Colon Carcinoma Metastatic in the Brain (tissue), 2 donors: ENCODE measurements around a stretch of chr14.

DNA sequence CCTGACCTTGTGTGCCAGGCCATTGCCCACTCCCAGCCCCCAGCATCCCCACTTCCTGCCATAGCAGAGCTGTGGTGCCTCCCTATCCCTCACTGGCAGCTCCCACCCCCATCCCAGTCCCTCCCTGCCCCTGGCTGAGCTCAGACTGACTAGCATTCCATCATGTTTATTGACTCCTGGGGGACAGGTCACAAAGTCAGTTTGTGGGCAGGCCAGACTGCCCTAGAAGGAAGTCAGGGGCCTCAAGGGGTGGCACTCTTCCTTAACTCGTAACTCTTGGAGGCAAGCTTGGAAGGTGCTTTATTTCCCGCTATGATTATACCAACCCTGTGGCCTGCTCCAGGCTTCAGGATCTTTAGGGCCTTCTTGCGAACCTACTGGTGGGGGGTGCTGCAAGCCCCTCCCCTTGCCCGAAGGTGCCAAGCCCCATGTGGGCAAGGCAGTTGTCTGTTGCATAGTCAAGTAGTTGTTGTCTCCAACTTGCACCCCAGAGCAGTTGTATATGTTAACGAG, 1.1 kb upstream of the ADCY4 start:
- PRO-cap, 2 experiments = no peak in any of the 2 experiments

DNA sequence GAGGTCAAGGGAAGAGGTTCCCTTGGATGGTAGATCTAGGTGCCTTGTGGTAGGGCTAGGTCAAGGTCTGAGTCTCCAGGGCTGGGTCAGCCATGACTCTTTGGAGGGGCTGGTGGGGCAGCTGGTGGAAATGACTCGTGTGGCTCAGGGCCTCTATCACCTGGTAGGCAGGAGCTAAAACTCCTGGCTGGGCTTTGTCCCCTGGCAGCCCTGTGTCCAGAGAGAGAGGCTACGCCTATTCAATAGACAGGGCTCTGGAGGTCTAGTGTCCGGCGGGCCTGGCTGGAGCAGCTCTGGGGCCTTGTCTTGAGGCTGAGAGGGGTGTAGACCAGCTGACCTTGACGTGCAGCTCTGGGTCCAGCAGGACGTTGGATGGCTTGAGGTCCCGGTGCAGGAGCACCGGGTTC, 1.1 kb downstream of the RIPK3 start:
- PRO-cap, 2 experiments = no peak in any of the 2 experiments

GRCh38 chr14:24372364-24373108, 4.6 kb downstream of the NFATC4 start:
- PRO-cap, 2 experiments = no peak in any of the 2 experiments

DNA sequence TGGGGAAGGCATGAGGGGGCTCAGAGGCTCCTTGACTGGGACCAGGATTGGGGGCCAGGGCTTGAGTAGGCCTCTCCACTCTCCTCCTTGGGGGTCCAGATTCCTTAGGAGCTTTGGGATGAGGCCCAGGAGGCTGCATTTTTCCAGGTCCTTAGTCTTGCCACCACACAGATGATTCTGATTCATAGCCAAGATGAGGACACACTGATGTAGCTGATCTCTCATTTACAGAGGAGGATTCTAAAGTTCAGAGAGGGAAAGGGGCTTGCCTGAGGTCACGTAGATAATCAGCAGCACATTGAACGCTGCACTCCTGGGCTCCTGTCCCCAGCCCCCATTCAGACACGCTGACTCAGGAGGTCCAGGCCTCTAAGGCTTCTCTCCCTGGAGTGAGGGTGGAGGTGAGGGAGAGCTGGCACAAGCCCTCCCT, 10.2 kb downstream of the NFATC4 start:
- PRO-cap, 2 experiments = no peak in any of the 2 experiments

- PRO-cap, 2 experiments = no peak in any of the 2 experiments
Measured at GRCh38 chr14:24431271-24432404, 1.9 kb downstream of the KHNYN start.

- PRO-cap, 2 experiments = no peak in any of the 2 experiments
Measured at GRCh38 chr14:24813495-24814162, 179.6 kb upstream of the GZMB start.

DNA sequence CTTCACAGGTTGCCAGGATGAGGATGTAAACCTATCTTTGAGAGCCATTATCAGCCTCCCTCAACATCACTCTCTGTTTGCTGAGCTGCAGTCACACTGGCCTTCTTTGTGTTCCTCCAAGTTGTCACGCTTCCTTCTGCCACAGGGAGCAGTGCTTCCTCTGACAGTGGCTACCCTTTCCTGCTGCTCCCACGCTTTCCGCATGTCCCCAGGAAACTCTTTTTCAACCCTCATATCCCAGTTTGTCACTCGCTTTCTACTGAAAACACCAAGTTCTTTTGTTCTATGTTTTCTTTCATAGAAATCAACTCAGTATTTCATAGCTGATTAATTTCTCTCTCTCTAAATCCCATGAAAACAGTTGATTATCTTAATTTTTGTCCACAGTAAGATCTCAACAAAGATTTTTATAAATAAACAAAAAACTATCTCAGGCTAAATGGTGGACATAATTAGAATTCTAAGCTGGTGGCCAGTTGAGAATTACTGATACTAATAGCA, 96.6 kb downstream of the STXBP6 start:
- PRO-cap, 2 experiments = peak in 1 of 2 experiments; most common minus-strand start position 220 of the sequence (in 1)

GRCh38 chr14:25032292-25032777, 17.6 kb downstream of the STXBP6 start:
- PRO-cap, 2 experiments = no peak in any of the 2 experiments

DNA sequence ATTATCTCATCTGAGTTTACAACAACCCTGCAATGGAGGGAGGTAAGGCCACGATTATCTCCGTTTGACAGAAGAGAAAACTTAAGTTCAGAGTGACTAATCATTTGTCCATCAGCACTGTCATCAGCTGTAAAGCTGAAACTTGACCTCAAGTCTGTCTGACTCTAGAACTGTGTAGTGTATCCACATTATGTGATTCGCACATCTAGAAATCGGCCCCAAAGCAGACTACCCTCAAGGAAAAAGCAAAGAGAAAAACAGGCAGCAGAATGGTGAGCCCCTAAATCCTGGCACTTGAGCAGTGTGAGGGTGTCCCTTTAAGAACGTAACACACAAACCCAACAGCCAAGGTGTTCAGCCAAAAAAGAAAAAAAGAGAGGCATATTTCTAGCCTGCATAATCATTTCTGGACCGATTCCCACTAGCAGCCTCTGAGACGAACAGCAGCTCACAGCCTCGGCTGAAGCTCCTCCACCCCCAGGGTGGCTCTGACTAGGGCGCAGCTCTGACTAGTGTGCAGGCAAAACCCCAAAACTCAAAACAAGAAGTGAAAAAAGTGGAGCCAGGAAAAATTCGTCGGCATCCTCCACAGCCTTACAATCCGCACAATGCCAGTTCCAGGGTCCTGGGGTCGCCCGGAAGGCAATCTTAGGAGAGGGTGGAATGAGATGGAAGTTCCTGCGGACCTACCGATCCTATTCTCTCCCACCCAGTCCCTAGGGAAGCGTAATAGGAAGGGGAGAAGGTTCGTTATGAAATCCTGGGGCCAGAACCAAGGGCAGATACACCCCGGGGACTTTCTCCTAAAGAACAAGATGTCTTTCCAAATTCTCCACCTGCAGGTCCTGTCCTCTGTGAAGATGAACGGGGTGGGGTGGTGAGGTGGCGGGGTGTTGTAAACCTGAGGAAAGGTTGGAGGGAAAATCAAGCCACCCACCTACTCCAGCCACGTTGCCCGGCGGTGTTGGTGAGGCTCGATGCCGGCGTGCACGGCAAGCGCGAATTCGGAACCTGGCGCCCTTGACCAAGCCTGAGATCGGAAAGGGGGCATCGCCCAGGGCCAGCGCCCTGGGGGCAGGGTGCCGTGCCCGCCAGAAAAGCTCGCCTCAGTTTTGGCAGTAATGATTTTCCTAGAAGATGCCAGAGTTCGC, 1.3 kb downstream of the STXBP6 start:
- PRO-cap, 2 experiments = no peak in any of the 2 experiments

- PRO-cap, 2 experiments = no peak in any of the 2 experiments
Measured at GRCh38 chr14:25111006-25111746, 61.2 kb upstream of the STXBP6 start.

DNA sequence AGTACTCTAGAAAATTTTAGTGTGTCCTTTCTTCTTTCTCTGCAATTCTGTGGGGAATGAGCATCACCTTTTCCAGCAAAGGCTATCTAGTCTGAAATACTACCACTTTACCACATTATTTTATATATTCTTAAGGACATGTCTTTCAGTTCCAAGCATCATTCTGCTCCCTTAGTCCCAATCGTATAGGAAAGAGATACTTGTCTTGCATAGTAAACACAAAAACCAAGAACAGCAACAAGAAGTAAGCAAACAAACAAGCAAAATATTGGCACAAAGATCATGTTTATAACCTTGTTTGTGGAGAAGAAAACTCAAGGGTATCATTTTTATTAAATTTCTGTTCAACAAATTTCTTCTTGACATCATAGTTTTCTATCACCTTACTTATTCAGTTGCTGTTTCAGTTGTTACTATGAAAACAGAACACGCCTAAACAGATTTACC, 260.5 kb downstream of the NOVA1 start:
- PRO-cap, 2 experiments = no peak in any of the 2 experiments

DNA sequence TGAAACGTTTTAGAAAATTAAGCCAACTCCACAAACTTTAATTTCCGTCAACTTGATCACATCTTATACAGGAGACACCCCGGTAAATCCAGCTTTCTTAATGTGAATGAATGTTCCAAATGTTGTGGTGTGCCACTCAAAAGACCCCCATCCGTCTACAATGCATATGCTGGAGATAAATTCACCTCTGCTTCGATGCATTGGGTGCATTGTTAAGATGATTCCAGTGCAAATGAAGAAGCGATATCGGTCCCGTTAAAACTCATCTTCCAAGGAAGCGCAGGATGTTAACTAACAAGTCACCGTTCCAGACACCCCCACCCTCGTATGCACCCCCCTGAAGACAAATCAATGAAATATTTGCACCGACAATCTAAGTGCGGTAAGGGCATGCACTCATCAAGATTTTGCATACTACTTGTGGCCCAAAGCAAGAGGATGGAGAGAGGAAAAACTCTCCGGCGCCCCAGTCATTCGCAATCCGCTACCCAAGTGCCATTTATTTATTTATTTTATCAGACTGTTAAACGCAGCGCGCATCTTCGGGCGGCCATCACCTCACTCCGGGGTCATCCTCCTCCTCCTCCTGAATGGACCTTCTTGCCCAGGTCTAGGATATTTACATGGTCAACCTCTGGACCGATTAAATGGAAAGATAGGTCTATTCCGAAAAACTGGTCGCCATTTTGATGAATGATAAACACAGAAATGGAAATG, 1.3 kb downstream of the NOVA1 start:
- PRO-cap, 2 experiments = no peak in any of the 2 experiments

DNA sequence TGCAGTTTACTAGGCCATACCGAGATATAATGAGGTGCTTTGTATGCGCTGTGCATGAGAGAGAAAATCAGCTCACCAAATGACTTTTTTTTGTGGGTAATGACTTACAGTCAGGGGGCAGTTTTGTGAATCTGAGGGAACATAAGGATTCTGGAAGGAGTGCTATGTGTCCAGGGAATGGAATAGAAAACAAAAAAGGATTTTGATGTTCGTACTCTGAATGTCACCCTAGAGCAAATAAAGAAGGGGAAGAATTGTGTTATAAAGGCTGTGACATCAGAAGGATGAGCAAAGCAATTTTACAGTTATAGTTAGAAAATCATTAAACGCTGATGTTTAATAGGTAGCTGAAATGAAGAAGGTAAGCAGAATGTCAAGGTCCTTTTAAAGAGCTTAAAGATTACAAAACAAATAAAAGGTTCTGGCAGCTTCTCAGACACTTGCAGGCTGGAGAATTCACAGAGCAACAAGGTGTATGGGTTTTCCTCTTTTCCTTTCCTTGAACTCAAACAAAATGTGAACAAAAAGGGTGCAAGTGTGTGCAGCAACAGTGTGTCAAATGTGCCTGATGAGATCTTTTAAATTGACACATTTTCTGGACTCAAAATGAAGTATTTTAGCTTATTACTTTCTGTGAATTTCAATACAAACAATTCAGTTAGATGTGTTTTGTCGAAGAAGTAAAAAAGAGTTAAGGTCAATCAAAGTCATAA, 247.6 kb upstream of the NOVA1 start:
- PRO-cap, 2 experiments = no peak in any of the 2 experiments

DNA sequence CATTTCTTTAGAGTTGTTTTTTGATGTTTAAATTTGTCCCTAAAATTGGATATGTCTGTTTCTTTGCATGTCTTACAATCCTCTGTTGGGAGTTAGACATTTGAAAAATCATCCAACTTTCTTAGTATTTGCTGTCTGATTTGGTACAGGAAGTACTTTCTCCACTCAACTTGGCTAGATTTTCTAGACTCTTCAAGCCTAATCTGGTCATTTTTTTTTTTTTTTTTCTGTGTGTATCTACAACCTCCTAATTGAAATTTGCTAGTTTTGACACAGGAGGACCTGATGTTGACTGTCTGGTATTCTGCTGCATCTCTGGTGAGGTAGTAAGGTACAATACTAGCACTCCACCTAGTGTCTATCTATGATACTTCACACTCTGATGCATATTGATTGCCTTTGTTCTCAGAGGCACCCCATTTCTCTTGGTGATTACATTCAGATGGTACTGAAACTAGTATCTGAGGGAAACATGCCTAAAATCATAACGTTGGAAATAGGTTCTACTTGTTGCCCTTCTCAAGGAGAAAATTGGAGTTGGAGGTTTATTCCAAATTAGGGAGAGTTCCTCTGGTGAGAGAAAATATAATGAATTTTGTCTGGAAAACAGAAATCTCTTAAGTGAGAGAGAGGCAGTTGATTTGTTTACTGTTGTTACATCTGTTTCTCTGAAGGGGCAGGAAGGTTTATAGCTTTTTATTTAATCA, 930.5 kb upstream of the NOVA1 start:
- PRO-cap, 2 experiments = no peak in any of the 2 experiments

- PRO-cap, 2 experiments = no peak in any of the 2 experiments
Measured at GRCh38 chr14:29345788-29346194, 579.2 kb downstream of the FOXG1 start.

DNA sequence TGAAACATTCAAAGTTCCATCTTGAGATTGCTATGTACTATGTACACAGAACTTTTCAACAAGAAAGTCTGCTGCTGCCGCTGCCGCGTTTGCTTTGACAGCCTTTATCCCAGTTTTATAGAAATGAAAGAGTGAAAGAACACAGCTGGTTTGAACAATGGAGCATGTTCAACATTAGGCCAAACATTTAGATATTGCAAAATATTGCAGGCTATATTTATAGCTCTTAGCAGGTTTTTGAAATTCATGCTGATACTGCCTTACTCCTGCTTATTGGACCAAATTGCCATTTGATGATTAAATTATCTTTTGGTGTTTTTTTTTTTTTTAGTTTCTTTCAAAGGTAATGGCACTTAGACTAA, 299.8 kb upstream of the PRKD1 start:
- PRO-cap, 2 experiments = no peak in any of the 2 experiments

GRCh38 chr14:30654905-30655706, 33.0 kb downstream of the SCFD1 start:
- PRO-cap, 2 experiments = no peak in any of the 2 experiments

DNA sequence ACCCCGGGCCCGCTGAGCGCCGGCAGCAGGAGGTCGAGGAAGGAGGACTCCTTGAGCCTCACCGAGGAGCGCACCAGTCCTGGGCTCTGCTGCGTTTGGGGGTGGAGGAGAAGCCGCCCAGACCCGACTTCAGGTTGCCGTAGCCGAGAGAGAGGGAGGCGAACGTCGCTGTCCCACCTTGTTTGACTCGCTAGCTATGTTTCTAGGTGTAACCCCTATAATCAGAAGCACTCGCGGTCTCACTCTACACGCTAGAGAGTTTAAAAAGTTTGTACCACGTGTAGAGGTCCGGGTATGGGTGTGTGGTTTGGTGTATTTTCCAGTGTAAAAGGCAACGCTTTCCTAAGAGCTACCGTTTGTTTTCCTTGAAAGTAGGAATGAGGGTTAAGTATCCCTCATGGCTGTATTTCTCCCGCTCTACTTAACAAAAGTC, 1.0 kb downstream of the COCH start:
- PRO-cap, 2 experiments = no peak in any of the 2 experiments

GRCh38 chr14:31018350-31019184, 6.9 kb upstream of the AP4S1 start:
- PRO-cap, 2 experiments = no peak in any of the 2 experiments

DNA sequence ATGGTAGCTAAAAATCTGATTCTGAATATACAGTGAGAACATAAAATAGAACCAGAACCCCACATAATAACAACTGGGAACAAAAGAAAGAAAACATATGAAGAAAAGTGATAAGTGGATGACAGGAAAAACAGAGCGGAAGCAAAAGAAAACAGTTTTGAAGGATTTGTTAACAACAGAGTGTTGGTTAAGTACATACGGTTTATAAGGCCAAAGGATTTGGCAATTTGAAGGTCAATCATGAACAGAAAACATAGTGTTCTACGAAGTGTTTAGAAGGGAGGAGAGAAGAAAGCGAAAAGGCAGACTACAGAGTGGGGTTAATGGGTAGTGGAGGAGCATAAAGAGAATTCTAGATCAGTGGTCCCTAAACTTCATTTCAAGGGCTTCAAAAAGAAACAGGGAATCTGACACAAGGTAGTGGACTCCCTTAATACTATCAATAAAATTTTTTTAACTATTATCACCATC, 3.9 kb upstream of the AP4S1 start:
- PRO-cap, 2 experiments = no peak in any of the 2 experiments